NCI-H460 (cell line): ENCODE measurements around a stretch of chr10.

DNA sequence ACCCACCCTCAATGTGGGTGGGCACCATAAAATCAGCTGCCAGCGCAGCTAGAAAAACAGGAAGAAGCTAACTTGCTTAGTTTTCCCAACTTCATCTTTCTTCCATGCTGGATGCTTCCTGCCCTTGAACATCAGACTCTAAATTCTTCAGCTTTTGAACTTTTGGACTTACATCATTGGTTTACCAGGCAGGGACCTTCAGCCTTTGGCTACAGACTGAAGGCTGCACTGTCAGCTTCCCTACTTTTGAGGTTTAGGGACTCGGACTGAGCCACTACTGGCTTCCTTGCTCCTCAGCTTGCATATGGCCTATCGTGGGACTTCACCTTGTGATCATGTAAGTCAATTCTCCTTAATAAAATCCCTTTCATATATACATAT, 1003.2 kb downstream of the SORCS3 start:
RAMPAGE:
- cytosol, long total RNA: no peak
- long total RNA: no peak
- nucleus, long total RNA: no peak

DNA sequence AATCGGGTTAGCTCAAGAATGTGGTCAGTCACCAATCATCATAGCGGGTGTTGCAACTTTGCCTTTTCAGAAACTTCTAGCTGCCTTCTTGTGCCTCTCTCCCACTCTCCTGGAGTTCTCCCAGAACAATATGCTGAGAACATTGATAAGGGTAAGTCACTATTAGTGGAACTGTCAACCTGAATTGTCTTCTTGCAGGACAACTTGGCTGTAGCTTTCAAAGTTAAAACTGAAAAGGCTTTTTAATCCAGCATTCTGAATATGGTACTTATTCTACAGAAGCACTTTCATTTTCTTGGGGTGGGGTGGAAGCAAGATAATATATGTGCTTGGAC, 525.0 kb upstream of the SORCS1 start:
RAMPAGE:
- cytosol, long total RNA: no peak
- long total RNA: no peak
- nucleus, long total RNA: no peak

DNA sequence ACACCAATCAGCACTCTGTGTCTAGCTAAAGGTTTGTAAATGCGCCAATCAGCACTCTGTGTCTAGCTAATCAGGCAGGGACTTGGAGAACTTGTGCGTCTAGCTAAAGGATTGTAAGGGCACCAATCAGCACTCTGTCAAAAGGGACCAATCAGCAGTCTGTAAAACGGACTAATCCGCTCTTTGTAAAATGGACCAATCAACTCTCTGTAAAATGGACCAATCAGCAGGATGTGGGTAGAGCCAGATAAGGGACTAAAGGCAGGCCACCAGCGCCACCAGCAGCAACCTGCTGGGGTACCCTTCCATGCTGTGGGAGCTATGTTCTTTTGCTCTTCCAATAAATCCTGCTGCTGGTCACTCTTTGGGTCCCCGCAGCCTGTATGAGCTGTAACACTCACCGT, 223.5 kb downstream of the XPNPEP1 start:
RAMPAGE:
- cytosol, long total RNA: no peak
- long total RNA: no peak
- nucleus, long total RNA: no peak

RAMPAGE:
- cytosol, long total RNA: no peak
- long total RNA: no peak
- nucleus, long total RNA: no peak
Observed at GRCh38 chr10:109888977-109889291, 34.4 kb downstream of the XPNPEP1 start.

DNA sequence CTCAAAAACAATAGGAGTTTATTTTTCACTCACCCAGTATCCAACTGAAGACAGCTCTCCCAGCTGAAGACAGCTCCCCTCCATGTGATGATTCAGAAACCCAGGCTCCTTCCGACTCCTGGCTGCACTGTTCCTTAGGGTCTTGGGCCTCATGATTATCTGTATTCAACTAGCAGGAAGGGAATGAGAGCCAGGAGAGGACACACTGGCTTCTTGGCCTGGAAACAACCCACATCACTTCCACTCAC, 30.3 kb upstream of the XPNPEP1 start:
RAMPAGE:
- cytosol, long total RNA: no peak
- long total RNA: no peak
- nucleus, long total RNA: no peak

DNA sequence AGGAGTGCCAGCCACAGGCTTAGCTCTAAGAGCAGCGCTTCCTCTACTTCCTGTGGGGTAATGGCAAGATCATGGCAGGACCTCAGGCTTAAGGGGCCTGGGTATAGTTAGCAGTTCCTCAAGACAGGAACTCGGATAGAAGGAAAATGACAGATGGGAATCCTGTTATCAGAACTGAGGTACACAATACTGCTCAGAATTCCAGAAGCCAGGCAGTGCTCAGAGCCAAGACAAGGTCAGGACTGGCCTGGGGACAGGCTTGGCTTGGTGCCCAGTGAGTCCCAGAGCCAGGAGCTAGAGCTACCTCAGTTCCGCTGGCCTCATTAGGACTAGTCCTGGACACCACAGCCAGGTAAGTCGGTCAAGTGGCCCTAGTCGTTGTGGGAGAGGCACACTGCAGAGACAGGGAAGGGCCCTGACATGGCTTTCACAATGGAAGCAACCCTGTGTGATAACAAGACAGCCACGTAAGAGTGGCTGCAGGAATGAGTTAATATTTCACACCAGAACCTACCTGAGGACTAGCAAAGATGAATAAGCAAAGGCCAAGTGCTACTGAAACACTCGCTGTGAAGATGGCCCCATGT, 65.2 kb upstream of the MXI1 start:
RAMPAGE:
- cytosol, long total RNA: no peak
- long total RNA: no peak
- nucleus, long total RNA: no peak

DNA sequence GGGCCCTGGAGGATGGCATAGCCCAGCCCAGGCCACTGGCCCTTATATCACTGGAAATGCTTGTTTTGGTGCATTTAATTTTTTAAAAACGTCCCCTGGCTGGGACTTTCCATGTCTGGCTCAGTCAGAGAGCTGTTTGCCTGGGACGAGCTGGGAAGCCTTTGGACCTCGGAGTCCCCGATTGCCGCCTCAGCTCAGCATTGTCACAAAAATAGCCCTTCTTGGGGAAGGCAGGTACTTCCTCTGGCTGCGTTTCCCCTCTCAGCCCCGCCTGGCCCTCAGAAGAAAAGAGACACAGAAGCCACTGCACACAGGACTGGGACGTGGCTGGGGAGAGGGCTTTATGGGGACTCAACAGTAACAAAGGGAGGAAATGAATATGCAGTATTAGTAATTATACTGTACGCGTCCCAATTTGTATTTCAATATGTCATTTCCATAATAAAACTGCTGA, 31.2 kb upstream of the MXI1 start:
RAMPAGE:
- cytosol, long total RNA: no peak
- long total RNA: no peak
- nucleus, long total RNA: no peak

GRCh38 chr10:110214406-110214781, 7.0 kb downstream of the MXI1 start:
RAMPAGE:
- cytosol, long total RNA: no peak
- long total RNA: no peak
- nucleus, long total RNA: no peak

GRCh38 chr10:110420759-110421106, 77.0 kb upstream of the DUSP5 start:
RAMPAGE:
- cytosol, long total RNA: no peak
- long total RNA: no peak
- nucleus, long total RNA: no peak

RAMPAGE:
- cytosol, long total RNA: no peak
- long total RNA: no peak
- nucleus, long total RNA: no peak
Observed at GRCh38 chr10:110426144-110426679, 71.5 kb upstream of the DUSP5 start.

DNA sequence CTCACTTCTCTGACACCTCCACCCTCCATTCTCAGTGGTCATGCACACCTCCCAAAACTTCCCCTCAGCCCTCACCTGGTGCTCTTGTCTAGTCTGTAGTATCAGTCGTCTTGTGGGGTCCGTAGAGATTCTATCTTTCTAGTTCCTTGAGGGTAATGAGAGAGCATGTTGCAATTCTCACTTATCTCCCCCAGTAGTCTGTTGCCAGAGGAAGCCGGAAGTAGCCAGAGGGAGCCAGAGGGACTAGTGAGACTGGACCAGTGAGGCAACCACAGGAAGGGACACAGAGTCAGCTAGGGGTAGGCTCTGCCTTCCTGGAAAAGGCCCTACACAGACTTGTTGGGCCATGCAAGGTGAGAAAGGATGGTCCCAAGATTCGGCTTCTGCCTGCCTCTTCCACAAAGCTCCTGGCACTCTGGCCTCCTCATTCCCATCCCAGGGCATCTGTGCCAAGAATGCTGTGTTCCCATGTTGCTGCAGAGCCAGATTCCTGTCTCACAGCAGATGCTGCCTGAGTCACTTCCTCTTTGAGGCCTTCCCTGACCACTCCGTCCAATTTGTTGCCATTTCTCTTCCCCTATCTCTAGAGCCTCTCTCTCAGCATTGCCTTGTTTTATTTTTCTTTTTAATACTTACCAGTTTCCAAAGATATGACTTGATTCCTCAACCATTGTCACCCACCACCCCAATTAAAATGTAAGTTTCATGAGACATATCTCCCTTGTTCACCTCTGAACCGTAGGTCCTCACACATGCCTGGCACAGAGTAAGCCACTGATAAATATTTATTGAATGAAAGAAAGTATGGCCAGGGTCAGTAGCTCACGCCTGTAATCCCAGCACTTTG, 50.5 kb upstream of the DUSP5 start:
RAMPAGE:
- cytosol, long total RNA: no peak
- long total RNA: no peak
- nucleus, long total RNA: no peak

RAMPAGE:
- cytosol, long total RNA: no peak
- long total RNA: no peak
- nucleus, long total RNA: no peak
Observed at GRCh38 chr10:110502112-110502397, 4.3 kb downstream of the DUSP5 start.

DNA sequence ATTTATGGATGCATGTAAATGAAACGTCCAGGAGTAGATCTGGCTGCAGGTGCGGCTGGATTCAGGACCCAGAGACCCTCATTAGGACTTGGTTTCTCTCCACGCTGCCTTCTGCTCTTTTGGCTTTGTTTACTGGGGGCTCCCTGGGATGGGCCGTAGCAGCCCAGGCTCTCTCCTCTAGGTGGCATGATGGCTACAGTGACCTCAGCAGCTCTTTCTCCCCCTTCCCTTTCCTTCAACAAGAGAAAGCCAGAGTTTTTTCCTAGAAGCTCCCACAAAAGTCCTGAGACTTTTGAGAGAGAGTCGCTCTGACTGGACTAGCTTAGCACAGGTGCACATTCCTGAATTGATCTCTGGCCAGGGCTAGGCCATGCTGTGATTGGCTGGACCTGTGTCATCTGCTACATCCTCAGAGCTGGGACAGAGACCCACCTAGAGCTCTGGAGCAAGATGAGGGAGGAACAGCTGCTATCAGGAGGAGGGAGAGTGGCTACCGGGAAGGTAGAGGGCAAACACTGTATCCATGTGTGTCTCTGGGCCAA, 67.8 kb upstream of the PDCD4 start:
RAMPAGE:
- cytosol, long total RNA: no peak
- long total RNA: no peak
- nucleus, long total RNA: no peak

DNA sequence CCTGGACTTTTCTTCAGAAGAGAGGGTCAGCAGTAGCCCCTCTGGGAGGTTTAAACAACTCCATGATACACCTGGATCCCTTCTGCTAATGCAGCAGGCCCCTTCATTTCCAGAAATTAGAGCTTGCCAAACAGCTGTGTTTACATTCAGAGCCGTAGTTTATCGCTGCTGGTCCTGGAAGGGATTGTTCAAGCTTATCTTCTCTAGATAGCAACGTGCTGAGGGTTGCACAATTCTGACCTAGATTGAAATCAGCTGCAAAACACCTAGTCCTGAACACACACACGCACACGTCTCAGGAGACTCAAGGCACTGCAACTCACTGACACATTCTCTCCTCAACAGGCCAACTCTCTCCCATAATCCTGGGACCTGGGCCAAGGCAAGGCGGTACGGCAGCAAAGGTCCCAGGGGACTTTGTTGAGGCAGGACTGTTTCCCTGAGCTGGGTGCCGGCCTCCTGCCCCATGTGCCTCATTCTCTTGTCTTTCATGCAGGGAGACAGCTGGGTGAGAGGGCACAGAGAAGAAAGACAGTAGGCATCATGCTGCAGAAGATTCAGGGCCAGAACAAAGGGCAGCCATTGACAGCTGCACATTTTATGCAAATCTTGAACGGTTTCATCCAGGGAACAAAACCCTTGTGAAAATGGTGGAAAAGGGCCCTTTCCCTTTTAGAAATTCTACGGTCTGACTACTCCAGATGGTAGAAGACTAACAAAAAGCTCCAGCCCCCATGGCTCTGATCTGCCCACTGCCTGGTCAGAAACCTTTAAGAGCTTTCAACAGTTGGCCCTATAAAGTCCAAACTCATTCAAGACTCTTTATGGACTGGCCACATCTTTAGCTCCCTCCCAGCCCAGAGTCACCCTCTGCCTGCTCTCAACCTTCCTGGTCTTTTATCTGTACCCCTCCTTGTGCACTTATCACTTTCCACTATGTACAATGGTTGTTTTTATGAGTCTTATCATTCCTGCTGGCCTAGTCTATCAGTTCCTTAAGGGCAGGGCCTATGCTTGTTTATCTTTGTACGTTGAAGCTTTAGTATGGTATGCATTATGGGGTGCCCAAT, 13.9 kb upstream of the PDCD4 start:
RAMPAGE:
- cytosol, long total RNA: no peak
- long total RNA: no peak
- nucleus, long total RNA: no peak

DNA sequence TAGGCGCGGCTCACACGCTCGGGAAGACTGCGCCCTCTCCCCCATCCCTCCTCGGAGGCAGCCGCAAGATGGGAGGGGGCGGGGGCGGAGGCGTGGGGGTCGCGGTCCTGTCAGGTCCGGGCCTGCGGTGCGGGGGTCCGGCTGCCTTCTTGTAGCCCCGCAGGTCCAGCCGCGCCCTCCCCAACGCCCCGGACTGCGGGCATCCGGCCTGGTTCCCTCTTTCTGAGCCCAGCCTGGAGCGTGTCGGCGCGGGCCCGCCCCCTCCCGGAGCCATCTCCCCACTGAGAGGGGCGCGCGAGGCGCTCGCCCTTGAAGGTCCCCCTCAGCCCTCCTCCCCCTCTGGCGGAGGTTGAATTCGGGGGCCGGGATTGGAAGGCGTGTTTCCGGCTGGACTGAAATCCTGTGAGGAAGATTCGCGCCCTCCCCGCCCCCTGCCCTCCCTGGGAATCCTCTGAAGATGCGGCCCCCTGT, 337 bp downstream of the PDCD4 start:
RAMPAGE:
- cytosol, long total RNA: no peak
- long total RNA: no peak
- nucleus, long total RNA: no peak

DNA sequence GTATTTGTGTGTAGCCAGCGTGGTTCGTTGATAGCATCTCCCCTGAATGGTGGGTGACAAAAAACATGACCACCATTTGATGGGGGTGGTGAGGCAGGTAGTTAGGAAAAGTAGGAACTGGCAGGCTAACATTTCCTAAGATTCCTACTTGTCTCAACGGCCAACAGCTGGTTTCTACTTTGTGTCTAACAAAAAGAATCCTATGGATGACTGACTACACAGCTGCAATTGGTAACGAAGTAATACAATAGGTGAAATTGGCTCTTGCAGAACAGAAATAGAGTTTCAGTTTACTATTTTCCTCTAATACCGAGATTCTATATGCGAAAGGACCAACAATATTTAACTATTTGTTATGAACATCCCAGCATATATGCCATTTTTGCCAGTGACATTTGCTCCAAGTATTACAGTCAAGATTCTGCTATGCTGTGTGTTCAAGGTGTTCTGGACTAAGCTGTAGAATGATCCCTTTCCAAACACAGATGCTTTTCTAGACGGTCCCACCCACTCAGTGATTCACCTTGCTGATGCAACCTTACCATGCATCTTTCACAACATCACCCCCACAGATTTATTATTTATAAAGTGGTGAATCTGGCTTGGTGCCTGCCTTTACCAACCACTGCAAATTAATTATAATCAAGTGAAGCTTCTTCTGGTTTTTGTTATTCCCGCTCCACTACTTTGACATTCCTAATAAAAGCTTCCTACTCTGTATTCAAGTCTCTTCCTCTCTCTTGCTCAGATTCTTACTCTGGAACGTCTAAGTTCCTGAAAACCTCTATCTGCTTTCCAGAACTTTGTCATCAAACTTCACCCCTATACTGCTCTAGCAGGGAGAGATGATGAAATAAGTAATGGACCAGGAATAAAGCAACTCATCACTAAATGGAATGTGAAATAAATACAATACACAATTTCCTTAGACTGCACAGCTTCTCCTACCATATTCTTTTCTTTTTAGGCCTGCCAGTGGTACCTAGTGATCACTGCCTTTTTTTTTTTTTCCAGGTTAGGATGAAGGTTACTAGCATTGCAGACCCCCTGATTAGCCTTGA, 16.7 kb downstream of the BBIP1 start:
RAMPAGE:
- cytosol, long total RNA: no peak
- long total RNA: no peak
- nucleus, long total RNA: no peak

DNA sequence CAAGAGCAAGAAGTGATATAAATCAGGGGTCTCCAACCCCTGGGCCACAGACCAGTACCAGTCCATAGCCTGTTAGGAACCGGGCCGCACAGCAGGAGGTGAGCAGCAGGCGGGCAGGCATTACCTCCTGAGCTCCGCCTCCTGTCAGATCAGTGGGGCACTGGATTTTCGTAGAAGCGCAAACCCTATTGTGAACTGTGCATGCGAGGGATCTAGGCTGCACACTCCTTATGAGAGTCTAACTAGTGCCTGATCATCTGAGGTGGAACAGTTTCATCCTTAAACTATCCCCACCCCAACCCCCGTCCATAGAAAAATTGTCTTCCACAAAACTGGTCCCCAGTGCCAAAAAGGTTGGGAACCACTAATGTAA, 54.3 kb downstream of the GPAM start:
RAMPAGE:
- cytosol, long total RNA: no peak
- long total RNA: no peak
- nucleus, long total RNA: no peak

RAMPAGE:
- cytosol, long total RNA: no peak
- long total RNA: no peak
- nucleus, long total RNA: no peak
Observed at GRCh38 chr10:112241988-112242317, 41.2 kb upstream of the TECTB start.

DNA sequence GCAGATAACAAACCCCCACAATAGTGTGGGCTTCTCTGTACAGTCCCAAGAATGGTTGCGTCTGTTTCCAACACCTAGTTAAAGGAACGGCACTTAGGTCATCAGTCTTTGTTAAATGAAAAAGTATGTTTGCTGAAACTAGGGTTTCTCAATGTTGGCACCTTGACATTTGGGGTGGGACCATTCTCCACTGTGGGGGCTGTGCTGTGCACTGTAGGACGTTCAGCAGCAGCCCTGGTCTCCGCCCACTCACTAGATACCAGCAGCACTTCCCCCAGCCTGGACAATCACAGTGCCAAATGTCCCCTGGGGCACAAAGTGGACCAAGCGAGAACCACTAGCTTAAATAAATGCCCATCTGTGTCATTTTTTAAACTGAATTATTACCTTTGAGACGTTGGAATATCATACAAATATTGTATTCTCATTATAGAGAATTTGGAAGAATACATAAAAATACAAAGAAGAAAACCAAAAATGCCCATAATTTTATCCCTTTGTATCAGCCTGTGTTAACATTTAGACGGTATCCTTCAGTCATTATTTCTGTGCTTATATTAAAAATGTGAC, 13.9 kb downstream of the TECTB start:
RAMPAGE:
- cytosol, long total RNA: no peak
- long total RNA: no peak
- nucleus, long total RNA: no peak

DNA sequence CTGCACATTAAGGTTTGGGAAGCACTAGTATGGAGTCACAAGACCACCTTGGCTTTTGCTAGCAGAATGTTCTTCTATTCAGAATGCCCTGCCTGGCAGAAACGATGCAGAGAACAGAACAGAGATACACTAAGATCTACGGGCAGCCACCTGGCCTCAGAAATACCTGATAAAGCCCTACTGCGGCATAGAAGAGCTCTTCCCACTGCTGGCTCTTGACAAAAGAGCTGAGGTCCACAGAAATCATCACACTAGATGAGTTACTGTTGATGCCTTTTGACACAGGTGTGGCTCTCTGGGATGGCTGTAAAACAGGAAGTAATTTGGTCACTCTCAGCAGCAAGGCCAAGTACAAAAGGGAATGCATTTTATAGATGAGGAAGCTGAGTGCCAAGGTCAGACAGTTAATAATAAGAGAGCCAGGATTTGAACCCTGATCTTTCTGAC, 35.0 kb upstream of the ACSL5 start:
RAMPAGE:
- cytosol, long total RNA: no peak
- long total RNA: no peak
- nucleus, long total RNA: no peak